Colon Carcinoma Metastatic in the Brain (tissue), 2 donors: ENCODE data around the gene PUM2.

- PRO-cap, 2 experiments: no peak in any of the 2 experiments
Measured at GRCh38 chr2:20091216-20092032, 40.0 kb upstream of the LAPTM4A start.

- PRO-cap, 2 experiments: peak in 1 of 2 experiments; most common plus-strand start chr2:20108868 (in 1)
Measured at GRCh38 chr2:20108816-20109015, 57.3 kb upstream of the LAPTM4A start.

GRCh38 chr2:20186198-20186842 is 38.6 kb downstream of the SDC1 start:
- PRO-cap, 2 experiments: peak in 1 of 2 experiments; most common plus-strand start chr2:20186695 (in 1); most common minus-strand start chr2:20186599 (in 1)

- PRO-cap, 2 experiments: no peak in any of the 2 experiments
Measured at GRCh38 chr2:20197407-20197892, 27.5 kb downstream of the SDC1 start.

DNA sequence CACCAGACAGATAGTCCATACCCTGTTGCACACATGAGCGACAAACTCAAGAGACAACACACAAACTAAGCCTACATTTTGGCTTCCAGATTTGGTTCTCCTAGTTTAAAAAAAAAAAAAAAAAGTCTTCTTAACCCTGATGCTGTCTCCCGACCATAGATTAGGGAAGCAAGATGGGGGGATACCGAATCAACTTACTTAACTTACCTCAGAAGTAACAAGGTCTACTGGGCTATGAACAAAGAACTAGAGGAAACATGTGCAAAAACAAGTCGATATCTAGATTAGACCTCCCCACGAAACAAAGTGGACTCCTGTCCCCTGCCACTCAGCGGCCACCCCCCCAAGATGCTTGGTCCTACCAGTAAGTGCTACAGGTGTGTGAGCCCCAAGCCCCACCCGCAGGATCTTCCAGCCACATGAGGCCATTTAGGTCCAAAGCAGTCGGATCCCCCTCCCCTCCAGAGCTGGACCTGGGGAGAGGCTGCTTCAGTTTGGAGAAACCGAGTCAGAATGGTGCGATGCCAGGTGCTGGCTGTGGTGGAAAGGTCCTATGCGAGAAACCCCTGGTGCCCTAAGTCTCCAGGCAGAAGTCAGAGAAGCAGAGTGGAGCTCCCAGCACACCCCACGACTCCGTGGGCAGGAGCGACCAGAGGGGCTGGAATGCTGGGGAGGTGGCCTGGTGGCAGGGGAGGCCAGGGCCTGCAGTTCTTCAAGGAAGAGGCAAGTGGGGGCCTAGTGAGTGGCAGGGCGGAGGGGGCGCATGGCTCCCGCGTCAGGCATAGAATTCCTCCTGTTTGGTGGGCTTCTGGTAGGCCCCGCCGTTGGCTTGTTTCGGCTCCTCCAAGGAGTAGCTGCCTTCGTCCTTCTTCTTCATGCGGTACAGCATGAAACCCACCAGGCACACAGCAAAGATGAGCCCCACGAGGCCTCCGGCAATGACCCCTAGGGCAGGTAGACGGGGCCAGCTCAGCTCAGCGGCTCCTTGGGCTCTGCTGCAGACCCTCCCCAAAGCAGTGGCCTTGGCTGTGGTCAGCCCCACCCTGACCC is 22.6 kb downstream of the SDC1 start:
- PRO-cap, 2 experiments: no peak in any of the 2 experiments

GRCh38 chr2:20220834-20221615 is 3.9 kb downstream of the SDC1 start:
- PRO-cap, 2 experiments: no peak in any of the 2 experiments

DNA sequence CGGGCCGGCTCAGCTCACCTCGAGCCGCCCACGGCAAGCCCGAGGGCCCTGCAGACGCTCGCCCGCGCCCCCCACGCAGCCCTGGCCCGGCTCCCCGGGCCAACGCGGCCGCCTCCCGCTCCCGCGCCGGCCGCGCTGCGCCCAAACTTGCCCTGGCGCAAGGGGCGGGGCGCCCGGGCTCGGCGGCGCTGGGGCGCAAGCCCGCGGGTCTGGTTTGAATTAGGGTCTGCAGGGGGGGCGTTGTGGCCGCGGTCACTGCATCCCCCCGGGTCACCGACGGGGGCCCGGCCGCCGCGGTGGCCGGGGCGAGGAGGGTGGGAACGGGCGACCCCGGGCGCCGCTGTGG is 784 bp downstream of the SDC1 start:
- PRO-cap, 2 experiments: peak in 1 of 2 experiments; most common plus-strand start position 155 of the sequence (in 1); most common minus-strand start position 128 of the sequence (in 1)

- PRO-cap, 2 experiments: peak in 2 of 2 experiments; most common plus-strand start chr2:20225865 (in 1); most common minus-strand start chr2:20225947 (in 1)
Measured at GRCh38 chr2:20225812-20226335, 944 bp upstream of the SDC1 start.

- PRO-cap, 2 experiments: peak in 2 of 2 experiments; most common plus-strand start chr2:20351075 (in 1); most common minus-strand start chr2:20350844 (in 2)
Measured at GRCh38 chr2:20350480-20351220, at the start of gene PUM2. PUM2 (minus strand) TSS chr2:20350844.

DNA sequence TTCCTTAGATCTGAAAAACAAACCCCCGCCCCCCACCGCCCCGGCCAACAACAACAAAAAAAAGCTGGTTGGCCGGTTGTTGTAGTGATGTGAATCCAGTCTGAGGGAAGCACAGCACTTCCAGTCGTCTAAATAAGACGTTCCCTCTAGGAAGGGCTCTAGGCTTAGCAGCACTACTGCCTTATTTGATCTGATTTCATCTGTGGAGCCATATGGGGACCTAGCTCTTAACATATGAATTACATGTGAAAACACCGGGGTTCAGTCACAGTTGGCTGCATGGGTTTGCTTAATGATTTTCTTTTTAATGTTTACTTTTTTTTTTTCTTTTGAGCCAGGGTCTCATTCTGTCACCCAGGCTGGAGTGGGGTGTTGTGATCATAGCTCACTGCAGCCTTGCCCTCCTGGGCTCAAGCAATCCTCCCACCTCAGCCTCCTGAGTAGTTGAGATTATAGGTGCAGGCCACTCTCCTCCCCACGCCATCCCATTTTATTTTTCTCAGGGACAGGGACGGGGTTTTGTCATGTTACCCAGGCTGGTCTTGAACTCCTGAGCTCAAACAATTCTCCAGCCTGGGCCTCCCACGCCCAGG is 2.2 kb upstream of the RHOB start:
- PRO-cap, 2 experiments: no peak in any of the 2 experiments

DNA sequence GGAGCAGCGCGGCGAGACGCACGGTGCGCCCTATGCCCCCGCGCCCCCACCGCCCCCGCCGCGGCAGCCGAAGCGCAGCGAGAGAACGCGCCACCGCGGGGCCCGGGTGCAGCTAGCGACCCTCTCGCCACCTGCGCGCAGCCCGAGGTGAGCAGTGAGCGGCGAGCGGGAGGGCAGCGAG is 259 bp downstream of the RHOB start:
- PRO-cap, 2 experiments: peak in 2 of 2 experiments; most common plus-strand start position 154 of the sequence (in 2)

- PRO-cap, 2 experiments: no peak in any of the 2 experiments
Measured at GRCh38 chr2:20448901-20449444, 2.1 kb downstream of the RHOB start.

- PRO-cap, 2 experiments: no peak in any of the 2 experiments
Measured at GRCh38 chr2:20490315-20491311, 43.7 kb downstream of the RHOB start.

DNA sequence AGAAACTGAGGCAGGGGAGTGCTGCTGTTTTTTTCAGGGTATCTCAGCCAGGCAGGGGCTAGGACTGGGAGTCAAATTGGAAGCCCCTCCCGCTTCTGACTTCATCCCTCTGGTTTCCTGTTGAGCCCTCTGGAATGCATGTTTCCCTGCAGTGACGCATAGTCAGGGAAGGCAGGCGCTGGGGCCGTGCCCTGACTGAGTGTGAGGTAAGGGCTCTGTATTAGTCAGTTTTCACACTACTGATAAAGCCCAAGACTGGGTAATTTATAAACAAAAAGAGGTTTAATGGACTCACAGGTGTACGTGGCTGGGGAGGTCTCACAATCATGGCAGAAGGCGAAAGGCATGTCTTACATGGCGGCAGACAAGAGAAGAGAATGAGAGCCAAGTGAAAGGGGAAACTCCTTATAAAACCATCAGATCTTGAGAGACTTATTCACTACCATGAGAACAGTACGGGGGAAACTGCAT is 68.1 kb downstream of the RHOB start:
- PRO-cap, 2 experiments: no peak in any of the 2 experiments

- PRO-cap, 2 experiments: no peak in any of the 2 experiments
Measured at GRCh38 chr2:20529854-20530235, 83.0 kb downstream of the RHOB start.

GRCh38 chr2:20568331-20569596 is 82.1 kb downstream of the HS1BP3 start:
- PRO-cap, 2 experiments: no peak in any of the 2 experiments

DNA sequence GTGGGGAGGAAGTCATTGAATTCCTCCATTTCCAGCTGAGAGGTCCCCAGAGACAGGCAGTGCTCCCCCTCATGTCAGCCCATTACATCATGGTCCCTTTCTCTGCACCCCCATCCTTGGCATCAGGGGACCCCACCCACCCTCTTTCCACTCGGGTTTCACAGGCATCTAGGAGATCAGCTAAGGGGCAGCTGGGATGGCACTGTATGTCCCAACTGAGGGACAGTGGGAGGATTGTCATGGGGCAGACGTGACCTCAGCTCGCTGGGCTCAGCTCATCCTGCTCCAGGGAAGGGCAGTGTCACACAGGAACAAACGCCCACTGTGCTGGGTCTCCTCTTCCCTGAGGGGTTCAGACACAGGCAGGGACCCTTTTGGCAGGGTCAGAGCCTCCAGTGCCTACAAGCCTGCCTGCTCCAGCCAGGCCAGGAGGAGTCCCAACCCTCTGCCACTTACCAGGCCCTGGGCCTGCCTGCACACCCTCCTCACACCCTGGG is 68.3 kb downstream of the HS1BP3 start:
- PRO-cap, 2 experiments: no peak in any of the 2 experiments

DNA sequence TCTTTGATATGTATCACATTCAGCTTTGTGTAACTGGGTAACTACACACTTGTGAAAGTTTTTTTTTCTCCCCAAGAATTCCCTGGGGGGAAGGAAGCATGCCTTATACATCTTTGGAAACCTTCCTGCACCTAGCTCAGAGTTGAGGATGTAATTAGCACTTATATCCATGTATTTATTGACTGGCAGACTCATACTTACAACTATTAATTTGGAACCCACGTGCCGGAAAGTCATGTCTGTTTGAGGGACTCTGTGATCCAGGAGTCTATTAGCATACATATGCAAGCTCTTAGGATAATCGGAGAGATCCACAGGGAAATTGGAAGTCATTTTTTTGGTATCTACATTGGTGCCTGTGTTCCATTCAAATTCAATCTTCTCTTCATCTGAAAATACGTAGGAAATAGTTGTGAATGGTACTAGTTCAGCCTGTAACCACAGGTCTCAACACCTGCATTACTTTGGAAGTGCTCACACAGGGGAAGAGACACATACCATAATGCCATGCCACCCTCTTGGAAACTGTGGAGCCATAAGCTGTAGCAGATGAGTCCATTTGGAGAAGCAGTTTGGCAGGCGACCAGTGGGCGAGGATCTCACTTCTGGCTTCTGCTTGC is 28.9 kb downstream of the APOB start:
- PRO-cap, 2 experiments: no peak in any of the 2 experiments

GRCh38 chr2:21023079-21023790 is 20.6 kb downstream of the APOB start:
- PRO-cap, 2 experiments: no peak in any of the 2 experiments

- PRO-cap, 2 experiments: no peak in any of the 2 experiments
Measured at GRCh38 chr2:21221071-21221319, 97.2 kb downstream of the TDRD15 start.